SK-N-DZ (cell line): ENCODE measurements around the genes PANX2 and TUBGCP6.

DNA sequence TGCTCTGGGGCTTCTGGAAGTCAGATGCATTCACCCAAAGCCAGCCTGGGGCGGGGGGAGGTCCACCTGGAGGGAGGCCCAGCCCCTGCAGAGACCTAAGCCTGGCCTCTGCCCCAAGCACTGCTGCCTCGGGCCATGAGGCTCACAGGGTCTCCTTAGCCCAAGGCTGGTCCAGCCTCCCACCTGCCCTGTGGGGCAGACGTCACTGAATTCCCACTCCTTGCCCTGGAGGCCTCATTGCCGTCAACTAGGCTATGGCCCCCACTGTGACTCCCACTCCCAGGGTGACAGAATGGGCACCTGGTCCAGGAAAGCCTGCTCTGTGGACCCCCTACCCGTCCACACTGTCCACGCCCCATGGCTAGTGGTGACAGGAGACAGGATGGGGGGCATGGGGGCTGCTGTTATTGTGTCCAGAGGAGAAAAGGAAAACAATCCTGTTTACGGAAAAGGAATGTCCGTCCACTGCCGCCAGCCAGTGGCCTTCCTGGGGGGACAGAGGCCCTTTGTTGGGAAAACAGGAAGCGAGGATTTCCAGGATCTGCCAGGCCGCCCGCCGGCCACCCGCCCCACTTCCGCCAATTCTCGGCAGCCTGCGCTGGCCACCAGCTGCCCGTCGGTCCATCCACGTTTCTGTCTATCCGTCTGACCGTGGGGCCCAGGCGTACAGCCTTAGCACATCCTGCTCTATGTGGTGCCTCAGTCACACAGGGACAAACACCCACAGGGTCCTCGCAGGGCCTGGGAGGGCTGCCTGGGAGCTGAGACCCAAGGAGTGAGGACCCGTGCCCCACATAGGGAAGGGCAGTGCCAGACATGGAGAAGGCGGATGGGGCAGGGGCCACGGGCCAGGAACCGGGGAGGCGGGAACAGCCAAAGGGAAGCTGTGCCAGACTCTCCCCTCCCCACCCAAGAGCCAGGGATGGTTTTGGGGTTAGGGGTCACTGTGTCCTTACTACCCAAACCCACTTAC is 19.5 kb downstream of the CRELD2 start:
RAMPAGE:
- cytosol, long total RNA, result no peak
- nucleus, long total RNA, result no peak

DNA sequence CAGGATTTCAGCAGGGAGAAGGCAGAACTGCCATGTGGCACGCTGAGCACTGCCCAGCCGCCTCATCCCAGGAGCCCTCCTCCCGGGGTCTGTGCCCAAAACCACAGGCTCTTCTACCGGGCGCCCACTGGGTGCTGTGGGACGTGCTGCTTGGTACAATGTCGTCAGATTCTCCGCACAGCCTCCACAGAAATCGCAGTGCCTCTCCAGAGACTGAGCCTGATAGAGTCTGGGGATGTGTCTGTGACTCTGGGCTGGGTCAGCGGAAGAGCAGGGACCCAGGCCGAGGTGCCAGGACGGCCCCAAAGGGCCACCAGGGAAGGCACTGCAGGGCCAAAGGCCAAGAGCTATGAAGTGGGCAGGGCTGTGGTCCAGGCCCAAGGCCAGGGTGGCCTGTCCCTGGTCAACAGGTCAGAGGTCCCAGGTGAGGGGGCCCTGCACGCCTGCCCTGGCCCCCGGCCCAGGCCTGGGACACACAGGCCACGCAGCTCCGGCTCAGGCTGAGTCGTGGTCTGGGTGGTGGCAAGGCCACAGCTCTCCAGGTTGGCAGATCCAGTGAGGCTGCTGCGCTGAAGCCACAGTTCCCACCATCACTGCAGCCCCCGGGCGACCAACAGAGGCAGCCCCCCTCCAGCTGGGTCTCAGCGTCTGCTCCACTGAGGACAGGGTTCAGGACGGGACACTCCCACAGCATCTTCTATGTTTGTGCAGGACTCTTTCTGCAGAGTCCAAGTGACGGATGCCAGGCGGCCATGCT is 4.9 kb upstream of the PIM3 start:
RAMPAGE:
- cytosol, long total RNA, result no peak
- nucleus, long total RNA, result no peak

DNA sequence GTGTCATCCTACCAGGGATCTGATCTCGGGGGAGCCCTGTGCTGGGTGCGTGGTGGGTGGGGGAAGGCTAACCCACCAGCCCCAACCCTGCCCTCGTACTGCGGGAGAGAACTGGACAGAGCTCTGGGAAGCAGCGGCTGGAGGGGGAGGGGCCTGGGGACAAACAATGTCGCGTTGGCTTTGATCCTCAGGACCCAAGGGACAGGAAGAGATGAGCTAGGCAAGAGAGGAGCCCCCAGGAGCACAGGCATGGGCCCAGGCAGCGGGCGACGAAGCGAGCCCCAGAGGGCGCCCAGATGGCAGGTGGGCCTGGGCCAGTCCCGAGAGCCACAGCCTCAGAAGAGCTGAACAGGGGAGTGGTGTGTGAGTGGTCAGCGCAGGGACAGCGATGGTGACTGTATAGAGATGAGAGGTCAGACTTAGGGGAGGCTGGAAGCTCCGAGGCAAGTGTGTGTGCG is 1.5 kb upstream of the PIM3 start:
RAMPAGE:
- cytosol, long total RNA, result no peak
- nucleus, long total RNA, result no peak

RAMPAGE:
- cytosol, long total RNA, result no peak
- nucleus, long total RNA, result no peak
Measured at GRCh38 chr22:49970394-49970726, 9.8 kb downstream of the PIM3 start.

DNA sequence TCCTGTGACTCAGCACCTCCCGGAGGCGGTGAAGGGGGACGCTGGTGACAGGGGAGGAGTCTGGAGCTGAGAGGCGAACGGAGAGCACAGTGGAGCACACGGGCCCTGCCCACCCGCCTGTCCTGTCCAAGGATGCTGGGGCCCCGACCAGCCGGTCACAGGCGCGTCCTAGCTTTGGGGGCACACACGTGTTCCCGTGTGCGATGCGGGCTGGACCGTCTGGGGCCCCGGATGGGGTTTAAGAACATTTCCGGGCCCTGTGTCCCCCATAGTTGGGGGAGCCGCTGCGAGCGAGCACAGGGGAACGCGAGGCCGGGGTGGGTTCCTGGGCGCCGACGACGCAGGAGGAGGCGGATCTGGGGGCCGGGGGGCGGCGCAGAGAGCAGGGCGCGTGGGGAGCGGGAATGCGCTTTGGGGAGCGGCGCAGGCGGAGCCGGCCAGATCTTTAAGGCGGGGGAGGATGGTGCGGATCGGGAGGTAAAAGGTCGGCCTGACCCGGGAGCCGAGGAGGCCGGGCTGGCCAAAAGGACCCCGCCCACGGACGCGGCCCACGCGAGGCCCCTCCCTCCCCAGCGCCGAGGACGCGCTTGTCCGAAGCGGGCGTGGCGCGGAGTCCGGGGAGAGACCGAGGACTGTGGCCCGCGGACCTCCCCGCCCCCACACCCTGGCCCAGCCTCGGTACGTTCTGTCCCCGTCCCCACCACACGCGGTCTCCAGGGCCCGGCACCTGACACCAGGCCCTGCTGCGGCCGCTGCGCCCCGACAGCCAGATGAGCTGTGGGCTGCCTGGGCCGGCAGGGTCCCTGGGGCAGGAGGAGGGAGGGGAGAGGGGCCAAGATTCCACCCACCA is 10.6 kb downstream of the PIM3 start:
RAMPAGE:
- cytosol, long total RNA, result no peak
- nucleus, long total RNA, result no peak

DNA sequence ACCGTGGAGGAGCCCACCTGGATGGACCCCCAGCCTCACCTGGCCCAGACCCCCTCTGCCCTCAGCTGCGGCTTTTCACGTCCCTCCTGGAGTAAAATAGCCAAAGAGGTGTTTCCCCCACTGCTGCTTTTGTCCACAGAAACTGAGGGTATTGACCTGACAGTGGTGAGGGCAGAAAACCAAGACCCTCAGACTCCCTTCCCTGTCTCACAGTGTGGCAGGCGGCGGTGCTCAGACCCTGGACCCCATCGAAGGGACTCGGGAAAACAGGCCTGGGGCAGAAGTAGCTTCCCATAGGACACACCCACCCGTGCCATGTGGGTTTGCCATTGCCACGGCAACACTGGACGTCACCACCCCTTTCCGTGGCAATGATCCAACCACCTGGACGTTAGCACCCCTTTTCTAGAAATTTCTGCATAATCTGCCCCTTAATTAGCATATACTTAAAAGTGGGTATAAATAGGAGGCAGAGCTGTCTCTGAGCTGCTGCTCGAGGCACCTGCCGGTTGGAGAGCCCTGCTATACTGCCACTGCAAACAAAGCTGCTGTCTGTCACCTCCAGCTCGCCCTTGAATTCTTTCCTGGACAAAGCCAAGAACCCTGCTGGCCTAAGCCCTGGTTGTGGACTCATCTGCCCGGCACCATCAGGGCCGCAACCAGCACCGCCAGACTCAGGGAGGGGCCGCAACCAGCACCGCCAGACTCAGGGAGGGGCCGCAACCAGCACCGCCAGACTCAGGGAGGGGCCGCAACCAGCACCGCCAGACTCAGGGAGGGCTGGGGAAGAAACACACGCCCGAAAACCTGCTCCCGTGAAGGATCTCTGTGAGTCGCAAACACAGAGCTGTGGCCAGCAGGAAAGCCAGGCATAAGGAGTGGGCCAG is 10.5 kb downstream of the MLC1 start:
RAMPAGE:
- cytosol, long total RNA, result no peak
- nucleus, long total RNA, result no peak

DNA sequence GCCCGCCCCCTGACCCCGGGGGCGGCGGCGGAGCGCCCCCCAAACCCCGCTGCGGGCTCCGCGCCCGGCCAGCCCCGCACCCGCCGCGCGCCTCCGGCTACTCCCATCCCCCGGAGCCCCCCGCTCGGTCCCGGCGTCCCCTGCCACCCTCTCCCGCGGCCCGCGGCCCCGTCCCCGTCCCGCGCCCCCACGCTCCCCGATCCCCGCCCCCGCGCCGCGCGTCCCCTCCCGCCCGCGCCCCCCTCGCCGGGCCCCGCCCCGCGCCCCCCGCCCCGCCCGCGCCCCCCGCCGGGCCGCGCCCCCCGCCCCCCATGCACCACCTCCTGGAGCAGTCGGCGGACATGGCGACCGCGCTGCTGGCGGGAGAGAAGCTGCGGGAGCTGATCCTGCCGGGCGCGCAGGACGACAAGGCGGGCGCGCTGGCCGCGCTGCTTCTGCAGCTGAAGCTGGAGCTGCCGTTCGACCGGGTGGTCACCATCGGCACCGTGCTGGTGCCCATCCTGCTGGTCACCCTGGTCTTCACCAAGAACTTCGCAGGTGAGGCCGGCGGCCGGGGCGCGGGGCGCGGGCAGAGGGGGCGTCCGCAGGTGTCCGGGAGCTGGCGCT is at the start of gene PANX2:
PANX2 (plus strand) TSS at position 312 of the 606 bp plus-strand sequence.
RAMPAGE:
- cytosol, long total RNA, result no peak
- nucleus, long total RNA, result no peak

DNA sequence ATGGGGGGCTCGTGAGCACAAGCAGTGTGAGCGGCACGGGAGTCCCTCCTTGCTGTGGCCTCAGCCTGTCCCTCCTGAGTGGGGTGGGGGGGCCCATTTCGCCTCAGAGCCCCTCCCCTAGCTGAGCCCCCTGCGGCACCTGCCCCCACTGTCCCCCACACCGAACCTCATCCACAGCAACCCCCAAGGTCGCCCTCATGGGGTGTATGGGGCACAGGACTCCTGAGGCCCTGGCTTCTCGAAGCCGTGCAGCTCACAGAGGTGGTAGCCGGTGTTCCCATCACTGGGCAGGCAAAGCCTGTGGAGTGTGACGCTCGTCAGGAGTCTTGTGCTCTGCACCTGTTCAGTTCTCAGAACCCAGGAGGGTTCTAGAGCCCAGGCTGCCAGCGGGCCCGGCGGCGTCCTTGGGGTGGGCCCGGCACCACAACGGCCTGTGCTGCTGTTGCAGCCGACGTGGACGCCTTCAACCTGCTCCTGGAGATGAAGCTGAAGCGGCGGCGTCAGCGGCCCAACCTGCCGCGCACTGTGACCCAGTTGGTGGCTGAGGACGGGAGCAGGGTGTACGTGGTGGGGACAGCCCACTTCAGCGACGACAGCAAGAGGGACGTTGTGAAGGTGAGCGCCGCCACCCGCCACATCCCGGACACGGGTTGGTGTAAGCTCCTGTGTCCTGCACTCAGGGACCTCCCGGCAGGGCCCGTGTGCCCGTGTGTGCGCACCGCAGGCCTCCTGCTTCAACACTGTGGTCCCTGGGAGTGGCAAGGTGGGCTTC is 6.7 kb upstream of the SELENOO start:
RAMPAGE:
- cytosol, long total RNA, result no peak
- nucleus, long total RNA, result no peak

DNA sequence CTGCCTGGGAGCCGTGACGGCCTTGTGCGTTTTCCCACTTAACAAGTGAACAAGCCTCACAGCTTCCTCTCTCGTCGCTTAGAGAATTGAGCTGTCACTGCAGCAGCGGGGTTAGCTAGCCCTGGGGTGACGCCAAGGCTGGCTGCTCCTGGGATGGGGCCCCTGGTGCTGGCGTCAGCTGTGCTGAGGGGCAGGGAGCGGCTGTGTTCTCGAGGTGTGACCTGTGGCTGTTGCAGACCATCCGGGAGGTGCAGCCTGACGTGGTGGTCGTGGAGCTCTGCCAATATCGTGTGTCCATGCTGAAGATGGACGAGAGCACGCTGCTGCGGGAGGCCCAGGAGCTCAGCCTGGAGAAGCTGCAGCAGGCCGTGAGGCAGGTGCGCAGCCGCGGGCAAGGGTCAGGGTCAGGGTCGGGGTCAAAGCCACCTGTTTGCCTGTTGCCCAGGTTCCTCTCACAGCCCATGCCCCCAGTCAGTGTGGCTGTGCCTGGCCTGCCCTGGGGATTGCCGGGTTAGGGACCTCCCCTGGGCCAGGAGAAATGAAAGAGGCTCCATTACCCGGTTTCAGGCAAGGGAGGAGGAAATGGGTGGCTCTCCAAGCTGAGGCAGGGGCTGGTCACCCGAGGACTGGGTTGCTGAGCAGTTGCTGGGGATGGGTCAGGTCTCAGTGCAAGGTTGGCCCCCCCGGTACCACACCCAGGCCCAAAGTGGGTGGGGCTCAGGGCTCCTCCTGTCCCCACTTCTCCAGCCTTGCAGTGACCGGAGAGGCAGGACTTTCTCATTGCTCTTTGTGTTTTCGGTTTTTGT is 5.9 kb upstream of the SELENOO start:
RAMPAGE:
- cytosol, long total RNA, result no peak
- nucleus, long total RNA, result no peak

RAMPAGE:
- cytosol, long total RNA, result no peak
- nucleus, long total RNA, result no peak
Measured at GRCh38 chr22:50200659-50200930, 216 bp upstream of the SELENOO start.

DNA sequence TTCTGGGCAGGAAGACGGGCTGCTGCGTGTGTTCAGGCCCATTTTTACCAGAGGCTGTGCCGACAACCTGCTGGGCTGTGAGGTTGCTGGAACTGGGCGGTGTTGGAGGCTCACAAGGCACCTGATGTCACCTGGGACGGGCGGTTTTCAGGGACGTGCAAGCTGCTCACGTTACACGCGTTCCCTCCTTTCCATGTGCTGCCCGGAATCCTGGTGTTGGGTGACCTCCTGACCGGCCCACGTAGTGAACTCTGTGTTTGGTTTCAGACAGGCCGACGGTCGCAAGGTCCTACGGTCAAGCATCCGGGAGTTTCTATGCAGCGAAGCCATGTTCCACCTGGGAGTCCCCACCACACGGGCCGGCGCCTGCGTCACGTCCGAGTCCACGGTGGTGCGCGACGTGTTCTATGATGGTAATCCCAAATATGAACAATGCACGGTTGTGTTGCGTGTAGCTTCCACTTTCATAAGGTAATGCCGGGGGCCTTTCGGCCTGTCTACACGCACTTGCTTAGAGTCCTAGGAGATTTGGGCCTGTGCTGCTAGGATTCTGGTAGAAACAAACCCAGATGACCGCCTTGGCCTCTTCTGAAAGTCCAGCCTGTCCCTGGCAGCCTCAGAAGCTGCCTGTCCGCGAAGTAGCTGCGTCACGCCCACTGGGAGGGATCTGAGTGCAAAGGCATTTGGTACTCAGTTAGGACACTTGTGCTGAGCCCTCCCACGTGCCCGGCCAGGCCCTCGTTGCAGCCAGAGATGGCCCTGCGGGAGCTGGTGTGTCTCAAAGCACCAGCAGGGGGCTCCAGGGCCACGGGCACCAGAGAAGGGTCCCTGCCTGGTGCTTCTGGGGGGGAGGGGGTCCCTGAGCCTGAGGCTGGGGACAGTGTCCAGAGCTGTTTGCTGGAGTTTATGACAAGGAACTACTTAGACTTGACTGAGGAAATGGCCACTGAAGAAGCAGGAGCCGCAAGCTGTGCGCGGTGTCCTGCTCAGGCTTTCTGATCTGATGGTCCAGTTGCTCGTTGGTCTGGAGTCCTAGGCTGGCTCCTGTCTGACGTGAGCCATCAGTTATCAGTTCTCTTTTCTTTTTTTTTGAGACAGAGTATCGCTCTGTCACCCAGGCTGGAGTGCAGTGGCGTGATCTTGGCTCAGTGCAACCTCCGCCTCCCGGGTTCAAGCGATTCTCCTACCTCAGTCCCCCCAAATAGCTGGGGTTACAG is 5.6 kb downstream of the SELENOO start:
RAMPAGE:
- cytosol, long total RNA, result no peak
- nucleus, long total RNA, result no peak

RAMPAGE:
- cytosol, long total RNA, result no peak
- nucleus, long total RNA, result no peak
Measured at GRCh38 chr22:50209842-50210351, 9.1 kb downstream of the SELENOO start.

DNA sequence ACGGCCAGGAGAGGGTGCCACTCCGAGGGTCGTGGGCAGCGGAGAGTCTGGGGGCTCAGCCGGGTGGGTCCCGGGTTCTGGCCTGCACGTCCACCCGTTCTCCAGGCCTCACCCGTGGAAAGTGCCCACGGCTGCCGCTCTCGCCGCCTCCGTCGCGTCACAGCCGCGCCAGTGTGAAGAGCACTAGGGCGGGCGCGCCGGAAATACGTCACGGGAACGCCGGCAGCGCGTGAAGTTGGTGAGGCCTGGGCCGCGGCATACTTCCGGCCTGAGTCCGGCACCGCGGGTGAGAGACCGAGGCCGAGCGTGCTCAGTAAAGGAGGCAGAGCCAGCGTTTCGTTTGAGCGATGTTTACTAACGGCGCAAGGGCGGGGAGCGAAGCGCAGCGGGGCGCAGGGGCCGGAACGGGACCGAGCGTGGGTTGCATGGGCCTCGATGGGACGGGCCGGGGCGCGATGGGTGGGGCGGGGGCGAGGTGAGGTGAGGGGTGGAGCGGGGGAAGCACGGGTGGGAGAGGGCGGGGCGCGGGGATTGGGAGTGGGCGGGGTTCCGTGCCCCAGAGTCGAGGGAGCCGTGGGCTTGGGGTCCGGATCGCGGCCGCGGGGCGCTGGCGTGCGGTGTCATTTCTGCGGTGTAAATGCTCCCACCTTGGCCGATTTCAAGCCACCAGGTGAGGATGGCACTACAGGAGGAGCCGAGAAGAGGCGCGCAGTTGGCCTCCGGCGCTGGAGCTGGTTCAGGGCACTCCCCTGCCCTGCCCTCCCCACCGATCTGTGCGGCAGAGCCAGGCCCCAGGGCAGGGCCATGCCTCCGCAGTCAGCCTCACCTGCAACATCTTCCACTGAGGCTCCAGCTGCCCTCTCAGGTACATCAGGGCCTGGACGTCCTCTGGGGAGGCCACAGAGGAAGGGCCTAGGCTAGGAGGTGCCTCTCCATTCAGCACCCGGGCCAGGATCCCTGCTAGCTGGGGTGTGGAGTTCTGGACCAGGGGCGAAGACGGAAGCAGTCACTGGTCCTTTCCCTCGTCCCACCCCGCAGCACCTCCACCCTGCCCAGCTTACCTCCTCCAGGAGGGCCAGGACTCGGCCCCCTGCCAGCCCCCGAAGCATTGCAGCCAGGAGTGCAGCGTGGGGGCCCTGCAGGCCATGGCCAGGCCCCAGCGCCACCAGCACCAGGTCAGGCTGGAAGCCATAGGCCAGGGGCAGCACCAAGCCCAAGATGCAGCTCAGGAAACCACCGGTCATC is at the start of gene TUBGCP6:
TUBGCP6 (minus strand) TSS at position 175 of the 1,245 bp plus-strand sequence.
RAMPAGE:
- cytosol, long total RNA, result start-site peak on the minus strand centred at position 158 of the sequence, 100 bp wide, 43 and 63 reads in 2 replicates
- nucleus, long total RNA, result no peak

RAMPAGE:
- cytosol, long total RNA, result no peak
- nucleus, long total RNA, result no peak
Measured at GRCh38 chr22:50286067-50286946, 16.1 kb upstream of the MAPK11 start.

GRCh38 chr22:50303697-50304501 is 3.5 kb downstream of the PLXNB2 start:
RAMPAGE:
- cytosol, long total RNA, result no peak
- nucleus, long total RNA, result no peak

GRCh38 chr22:50342229-50342677 is 874 bp upstream of the PPP6R2 start:
RAMPAGE:
- cytosol, long total RNA, result no peak
- nucleus, long total RNA, result no peak

DNA sequence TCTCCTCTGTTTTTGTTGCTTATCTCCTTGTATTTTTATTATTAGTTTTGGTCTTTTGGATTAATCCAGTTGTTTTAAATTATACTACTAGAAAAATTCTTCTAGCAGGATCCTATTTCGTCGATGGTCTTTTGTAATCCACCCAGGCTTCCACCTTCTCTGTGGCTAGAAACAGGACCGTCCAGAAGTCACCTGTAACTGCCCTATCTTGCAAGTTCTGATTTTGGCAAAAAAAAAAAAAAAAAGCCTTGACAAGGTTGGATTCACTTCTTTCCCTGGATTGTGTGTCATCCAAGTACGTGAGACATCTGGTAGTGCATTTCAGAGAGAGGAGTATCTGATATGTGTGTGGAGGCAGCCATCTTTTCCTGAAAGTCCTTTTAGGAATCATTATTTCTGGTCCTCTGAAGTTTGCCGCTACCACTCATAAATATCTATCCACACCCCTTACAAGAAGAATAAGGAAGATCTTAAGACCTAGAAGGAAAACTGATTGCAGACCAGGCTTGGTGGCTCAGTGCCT is 48.7 kb downstream of the PPP6R2 start:
RAMPAGE:
- cytosol, long total RNA, result no peak
- nucleus, long total RNA, result no peak

GRCh38 chr22:50446131-50446480 is 28.7 kb downstream of the SBF1 start:
RAMPAGE:
- cytosol, long total RNA, result no peak
- nucleus, long total RNA, result no peak

DNA sequence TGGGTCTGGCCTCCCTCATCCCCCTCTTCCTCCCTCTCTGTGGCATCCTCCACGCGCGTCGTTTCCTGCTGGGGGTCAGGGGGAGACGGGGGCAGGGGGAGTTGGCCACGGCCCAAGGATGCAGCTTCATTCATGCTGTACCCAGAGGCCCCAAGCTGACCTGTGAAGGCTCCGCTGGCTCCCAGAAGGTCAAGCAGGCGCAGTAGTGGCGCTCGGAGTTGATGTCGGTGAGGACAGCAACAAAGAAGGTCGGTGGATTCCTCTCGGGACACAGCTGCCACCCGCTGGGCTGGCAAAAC is 7.3 kb downstream of the SBF1 start:
RAMPAGE:
- cytosol, long total RNA, result no peak
- nucleus, long total RNA, result no peak

DNA sequence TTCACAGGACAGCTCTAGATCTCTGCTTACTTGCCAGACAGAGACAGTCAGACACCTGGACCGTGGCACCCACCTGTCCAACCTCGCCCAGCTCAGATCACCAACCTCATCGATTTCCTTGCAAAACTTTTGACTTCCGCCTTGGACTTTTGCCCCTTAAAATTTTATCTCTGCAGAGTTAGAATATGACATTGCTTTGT is 10.4 kb downstream of the LMF2 start:
RAMPAGE:
- cytosol, long total RNA, result no peak
- nucleus, long total RNA, result no peak